Skin of body (tissue), 2 donors: ENCODE data around the gene SLC29A3.

DNA sequence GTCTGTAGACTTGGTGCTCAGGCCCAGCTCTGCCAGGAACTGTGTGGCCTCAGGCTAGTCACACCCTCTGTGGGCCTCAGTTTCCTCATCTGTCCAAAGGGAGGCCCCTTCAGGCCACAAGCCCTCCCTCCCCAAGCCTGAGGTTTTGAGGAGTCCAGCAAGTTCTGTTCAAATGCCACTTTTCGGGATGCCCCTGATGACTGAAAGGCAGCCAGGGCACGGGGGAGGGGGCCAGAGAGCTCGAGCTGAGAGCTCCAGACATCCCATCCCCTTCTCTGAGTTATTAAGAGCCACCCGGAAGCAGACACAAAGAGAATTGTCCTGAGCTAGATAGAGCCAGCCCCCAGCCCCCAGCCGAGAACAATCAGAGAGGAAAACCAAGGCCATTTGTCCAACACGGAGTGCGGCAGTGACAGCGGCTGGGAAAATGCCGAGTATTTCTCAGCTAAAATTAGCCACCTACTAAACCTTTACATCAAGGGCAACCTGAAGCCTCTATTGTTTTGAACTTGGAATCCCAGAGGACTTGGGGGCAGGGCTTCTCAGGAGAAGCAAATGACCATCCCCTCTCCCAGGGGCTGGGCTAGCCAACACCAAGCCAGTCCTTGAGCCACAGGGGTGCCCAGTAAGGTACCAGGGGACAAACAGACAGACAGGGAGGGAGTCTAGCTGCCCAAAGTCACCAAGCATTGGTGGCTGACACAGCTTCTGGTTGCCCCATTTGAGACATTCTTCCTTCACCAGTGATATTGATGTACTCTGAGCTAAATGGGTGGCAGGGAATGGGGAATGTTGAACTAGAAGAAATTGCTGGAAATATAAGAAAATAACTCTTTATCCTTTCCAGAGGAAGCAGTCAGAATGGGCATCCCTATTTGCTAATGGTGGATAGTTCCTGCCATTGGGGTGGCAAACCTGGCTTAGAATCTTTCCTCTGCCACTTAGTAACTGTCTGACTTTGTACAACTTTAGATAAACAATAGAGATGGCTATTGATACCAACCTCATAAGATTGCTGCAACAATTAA is 51.2 kb downstream of the UNC5B start:
- RAMPAGE, long total RNA: no peak

DNA sequence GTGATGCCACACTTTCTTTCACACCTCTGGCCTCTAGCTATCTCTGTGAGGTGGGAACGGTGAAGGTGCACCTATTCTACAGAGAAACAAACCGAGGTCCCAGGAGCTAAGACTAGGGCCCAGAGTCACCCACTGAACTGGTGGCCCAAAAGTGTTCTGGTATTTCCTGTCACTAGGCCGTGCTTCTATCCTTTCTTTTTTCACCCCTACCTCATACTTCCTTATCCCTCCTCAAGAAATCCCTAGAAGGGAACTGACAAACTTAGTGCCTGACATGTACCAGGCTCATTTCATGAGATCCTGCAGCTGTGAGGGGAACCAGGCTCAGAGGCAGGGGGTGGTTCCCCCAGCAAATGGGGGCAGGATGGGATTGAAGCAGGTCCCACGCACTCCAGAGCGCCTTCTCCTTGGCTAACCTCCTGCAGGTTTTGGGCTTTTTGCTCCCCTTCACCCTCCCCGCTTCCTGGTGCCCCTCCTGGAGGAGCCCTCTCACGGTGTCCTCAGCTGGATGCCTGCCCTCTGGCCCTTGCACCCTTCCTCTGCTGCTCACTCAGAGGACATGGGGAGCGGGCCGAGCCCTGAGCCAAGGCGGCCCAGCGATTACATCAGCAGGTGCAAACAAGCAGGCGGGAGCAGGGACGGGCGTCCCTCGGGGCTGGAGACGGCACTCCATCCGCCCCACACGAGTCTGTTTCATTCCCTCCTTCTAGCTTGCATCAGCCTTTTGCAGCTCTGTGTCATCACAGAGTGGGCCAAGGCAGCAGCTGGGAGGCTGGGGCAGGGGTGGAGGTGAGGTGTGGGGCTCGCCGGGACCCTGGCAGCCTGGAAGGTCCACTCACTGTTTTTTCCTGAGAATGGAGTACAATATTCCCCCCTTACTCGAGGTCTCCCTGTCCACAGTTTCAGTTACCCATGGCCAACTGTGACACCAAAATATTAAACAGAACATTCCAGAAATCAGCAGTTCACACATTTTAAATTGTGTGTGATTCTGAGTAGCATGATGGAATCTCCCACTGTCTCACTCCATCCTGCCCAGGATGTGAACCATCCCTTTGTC is 52.8 kb upstream of the SLC29A3 start:
- RAMPAGE, long total RNA: no peak

DNA sequence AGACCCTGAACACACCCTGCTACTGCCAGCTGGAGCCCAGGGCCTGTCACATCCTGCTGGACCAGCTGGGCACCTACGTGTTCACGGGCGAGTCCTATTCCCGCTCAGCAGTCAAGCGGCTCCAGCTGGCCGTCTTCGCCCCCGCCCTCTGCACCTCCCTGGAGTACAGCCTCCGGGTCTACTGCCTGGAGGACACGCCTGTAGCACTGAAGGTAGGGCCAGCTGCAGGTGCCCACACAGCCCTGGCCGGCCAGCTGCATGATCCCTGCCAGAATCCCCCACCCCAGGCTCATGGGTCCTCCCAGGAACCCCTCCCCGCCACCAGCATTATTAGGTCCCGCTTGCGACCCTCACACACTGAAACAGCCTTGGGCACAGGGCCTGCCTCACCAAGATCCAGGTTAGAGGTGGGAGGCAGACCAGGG is 25.3 kb upstream of the SLC29A3 start:
- RAMPAGE, long total RNA: no peak

GRCh38 chr10:71313153-71313780 is 5.8 kb upstream of the SLC29A3 start:
- RAMPAGE, long total RNA: no peak

DNA sequence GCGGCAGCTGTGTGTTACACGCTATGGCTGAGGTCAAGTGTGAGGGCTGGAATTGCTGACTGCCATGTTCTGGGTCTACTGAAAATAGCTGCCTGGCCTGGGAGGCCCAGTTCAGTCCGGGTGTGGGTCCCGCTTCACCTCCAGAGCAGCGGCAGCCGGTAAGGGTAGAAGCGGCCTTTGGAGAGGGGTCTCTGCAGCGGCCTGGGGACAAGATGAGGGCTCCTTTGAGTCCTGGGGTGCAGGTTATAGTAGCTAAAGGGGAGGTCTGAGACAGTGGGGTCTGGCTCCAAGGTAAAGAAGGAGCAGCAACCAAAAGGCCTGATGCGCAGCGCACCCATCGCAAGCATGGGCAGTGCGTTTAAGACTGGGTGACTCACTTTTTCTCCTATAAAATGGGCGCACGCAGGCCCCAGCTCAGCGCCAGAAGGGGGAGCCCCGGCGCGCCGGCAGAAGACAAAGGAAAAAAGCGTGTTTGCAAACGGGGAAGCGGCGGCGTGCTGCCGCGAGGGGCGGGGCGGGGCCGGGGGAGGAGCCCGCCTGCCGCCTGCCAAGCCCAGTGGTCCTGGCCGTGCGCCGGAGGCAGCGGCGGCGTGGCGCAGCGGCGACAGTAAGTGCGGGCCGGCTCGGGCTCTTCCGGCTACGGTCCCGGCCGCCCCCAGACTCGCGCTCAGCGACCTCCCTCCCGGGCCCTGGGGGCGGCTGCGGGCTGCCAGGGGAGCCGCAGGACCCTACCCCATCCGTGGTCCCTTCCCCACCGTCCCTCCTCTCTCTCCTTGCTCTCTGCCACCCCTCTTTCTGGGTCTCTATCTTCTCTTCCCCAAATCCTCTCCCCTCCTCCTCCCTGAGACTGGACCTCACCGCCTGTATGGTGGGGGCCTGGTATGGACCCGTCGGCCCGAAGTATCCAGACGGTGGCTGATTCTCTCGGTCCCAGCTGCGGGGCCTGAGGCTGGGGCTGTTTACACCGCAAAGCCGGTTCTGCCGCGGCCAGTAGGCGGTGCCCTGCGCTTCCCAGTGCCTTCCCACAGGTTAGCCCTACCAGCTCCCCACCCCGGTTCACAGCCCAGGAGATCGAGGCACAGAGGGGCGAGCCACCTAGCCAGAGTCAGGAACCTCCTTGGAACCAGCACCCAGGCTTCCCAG is at the start of gene SLC29A3:
Gene SLC29A3, plus strand, starts transcription at position 556 of the 1,143 bp plus-strand sequence.
- RAMPAGE, long total RNA: no peak

DNA sequence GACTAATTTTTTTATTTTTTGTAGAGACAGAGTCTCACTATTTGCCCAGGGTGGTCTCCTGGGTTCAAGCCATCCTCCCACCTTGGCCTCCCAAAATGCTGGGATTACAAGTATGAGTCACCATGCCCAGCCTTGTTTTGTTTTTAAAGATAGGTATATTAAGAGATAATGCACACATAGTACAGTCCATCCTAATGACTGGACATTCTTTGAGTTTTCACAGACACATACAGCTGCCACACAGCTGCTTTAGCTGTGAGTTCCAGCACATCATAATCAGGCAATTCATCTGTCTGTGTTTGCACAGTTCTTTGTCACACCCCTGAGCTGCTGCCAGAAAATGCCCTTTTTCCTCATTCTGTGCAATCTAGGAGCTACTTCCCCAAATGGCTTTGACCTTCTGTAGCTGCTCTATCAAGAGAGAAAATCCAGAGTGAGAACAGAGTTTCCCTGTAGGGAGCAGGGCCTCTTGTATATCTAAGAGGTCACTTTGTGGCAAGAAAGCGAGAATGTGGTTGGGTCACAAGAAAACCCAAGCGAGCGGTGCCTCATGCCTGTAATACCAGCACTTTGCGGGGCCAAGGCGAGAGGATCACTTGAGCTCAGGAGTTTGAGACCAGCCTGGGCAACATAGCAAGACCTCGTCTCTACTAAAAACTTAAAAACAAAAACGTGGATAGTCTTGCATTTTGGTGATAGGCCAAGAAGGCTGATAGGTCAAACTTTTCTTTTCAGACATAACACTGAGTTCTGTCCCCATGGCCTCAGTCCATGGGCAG is 24.3 kb downstream of the SLC29A3 start:
- RAMPAGE, long total RNA: no peak

GRCh38 chr10:71472035-71472422 is 75.3 kb downstream of the CDH23 start:
- RAMPAGE, long total RNA: no peak

DNA sequence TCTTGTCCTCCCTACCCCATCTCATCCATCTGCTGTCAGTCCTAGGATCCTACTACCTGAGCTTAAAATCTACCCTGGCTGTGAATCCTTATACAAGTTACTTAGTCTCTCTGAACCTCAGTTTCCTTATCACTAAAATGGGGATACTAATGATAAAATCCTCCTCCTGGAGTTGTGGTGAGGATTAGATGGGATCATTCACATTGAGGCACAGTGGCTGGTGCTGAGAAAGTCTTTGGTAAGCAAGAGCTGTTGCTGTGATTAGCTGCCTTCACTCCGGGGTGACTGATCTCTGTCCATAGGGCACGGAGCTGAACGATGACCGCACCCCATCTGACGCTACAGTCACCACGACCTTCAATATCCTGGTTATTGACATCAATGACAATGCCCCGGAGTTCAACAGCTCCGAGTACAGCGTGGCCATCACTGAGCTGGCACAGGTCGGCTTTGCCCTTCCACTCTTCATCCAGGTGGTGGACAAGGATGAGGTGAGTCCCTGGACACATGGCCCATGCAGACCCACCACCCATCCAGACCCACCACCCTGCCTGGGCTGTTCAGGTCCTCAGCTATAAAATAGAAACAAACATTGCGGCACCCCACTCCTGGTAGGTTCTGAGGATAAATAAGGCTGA is 102.6 kb downstream of the C10orf105 start:
- RAMPAGE, long total RNA: no peak

- RAMPAGE, long total RNA: no peak
Measured at GRCh38 chr10:71635301-71635992, 84.1 kb downstream of the C10orf105 start.

DNA sequence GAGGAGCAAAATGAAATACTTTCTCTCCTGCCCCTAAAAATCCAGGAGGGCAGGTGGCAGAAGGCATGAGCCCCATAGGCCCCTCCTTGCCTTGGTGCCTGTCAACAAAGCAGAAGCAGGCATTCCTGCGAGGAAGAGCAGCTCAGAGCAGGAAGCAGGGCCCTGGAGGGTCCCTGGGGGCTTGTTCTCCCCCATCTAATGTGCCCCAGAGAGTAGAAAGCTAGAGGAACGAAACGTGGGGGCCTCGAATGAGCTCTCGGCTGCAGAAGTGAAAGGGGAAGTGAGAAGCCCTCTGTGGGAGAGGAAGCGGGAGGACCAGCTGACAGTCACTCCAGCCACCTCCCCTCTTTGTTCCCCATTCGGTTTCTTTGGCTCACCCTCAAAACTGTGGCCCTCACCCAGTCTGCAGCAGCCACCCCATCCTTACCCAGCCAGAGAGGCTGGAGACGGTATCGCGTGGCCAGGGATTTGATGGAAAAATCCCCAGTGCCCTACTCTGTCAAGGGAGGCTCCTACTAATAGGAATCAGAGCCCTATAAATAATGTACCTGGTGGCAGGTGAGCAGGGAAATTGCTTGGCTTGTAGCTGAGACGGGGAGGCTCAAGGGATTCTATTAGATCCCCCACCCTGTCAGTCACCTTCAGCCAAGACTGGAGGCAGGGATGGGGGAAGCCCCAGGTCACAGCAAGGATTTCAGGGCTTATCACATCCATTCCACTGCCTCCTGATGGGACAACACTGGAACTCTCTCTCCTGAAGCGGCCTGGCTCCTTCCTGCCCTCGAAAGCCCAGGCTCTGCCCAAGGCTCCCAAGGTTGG is 24.9 kb downstream of the C10orf105 start:
- RAMPAGE, long total RNA: no peak

GRCh38 chr10:71752606-71753451 is 20.5 kb downstream of the VSIR start:
- RAMPAGE, long total RNA: no peak

DNA sequence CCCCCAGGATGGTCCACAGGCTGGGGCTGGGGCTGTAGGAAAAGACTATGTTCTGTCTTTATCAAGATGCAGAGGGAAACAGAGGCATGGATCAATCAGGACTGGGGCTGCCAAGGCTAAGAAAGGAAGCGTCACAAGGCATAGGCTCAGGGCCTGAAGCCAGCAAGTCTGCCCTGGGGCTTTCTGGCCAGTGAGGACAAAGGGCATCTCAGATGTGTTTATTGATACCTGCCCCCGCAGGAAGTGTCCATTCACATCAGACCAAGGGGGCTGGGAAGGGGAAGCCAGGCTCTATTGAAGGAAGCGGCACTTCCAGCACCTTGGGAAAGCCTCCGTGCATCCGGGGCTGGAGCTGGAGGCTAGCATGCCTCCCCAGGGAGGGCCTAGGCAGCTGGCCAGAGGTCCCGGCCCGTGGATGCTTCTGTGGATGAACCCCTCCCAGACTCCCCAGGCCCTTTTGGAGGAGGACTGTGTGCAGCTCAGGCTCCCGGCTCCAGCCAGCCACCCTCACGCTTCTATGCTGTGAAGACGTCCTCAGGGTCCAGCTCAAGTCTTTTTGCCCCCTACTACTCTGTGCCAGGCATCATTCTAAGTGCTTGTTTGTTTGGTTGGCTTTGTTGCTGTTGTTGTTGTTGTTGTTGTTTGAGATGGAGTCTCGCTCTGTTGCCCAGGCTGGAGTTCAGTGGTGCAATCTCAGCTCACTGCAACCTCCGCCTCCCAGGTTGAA is 5.6 kb downstream of the VSIR start:
- RAMPAGE, long total RNA: no peak

DNA sequence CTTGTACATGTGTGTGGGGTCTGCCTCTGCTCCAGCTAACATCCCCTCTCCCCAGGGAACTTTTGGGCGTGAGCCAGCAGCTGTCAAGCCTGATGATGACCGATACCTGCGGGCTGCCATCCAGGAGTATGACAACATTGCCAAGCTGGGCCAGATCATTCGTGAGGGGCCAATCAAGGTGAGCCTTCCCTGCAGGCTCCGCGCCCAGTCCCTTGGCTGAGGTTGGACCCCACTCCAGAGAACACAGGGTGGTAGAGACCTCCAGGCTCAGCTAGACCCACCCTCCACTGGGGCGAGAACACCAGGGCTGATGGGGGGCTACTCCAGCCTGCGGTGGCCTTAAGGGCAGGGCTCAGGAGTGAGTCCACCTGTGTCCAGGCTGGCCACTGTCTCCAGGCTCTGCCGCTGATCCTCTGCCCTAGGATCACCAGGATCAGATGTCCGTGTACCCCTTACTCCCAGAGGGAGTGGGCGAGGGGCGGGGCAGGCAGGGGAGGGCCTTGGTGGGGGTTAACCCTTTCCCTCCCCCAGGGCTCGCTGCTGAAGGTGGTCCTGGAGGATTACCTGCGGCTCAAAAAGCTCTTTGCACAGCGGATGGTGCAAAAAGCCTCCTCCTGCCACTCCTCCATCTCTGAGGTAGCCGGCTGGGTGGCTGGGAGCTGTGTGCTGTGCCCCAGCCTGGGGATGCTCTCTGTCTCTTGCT is 38.2 kb downstream of the PSAP start:
- RAMPAGE, long total RNA: no peak

GRCh38 chr10:72007042-72007515 is 42.9 kb downstream of the CHST3 start:
- RAMPAGE, long total RNA: no peak

DNA sequence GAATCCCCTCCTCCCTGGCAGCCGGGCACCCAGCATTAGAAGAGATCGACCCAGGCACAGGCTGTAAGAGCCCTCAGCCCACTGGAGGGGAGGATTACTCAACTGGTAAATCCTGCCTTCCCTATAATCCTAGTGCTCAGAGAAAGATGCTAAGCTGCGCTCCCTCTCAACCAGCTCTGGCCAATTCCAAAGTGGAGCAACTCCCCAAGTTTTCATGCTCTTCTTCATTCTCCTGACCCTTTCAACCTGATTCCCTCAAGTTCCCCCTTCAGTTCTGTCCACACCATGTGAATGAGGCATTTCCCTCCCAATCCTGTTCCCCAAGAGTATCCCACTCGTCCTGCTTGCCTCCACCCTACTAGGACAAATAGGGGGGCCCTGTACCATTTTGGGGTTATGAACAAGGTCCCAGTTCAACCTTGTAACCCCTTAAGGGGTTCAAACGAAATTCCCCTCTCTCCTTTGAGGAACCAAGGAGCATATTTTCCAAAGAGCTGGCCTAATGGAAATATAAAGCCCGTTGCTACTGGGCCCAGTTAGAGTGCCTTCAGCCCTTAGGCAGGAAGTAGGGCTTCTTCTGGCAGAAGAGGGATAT is 3.0 kb downstream of the SPOCK2 start:
- RAMPAGE, long total RNA: no peak

DNA sequence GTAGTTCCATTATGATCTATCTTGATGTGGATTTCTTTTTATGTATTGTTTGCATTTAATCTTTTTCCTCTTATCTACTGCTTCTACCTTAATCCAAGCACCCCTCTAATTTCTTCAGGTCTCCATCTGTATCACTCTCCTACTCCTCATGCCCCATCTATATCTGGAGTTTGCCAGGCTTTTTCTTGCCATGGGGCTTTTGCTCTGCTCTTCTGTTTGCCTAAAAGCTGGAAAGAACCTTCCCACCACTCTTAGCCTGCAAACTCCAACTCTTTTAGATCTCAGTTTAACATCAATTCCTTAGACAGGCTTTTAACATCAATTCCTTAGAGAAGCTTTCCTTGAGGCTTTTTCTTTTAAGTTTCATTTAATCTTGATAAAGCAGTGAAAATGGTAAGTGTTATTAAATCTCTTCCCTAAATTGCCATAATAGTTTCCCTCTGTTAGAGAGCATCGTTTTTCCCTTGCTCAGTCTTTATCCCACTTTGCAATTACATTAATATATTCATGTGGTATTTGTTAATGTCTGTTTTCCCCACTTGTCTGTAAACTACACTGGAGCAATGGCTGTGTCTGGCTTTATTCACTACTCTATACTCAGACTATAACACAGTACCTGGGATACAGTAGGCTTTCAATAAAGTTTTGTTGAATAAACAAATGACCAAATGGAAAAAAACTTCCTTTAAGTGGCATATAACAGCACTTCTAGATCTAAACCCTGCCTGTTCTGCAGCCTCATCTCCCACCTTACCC is 57.0 kb upstream of the SPOCK2 start:
- RAMPAGE, long total RNA: no peak

GRCh38 chr10:72196748-72197137 is 19.1 kb upstream of the ANAPC16 start:
- RAMPAGE, long total RNA: no peak

- RAMPAGE, long total RNA: no peak
Measured at GRCh38 chr10:72229538-72230473, 13.7 kb upstream of the ASCC1 start.

DNA sequence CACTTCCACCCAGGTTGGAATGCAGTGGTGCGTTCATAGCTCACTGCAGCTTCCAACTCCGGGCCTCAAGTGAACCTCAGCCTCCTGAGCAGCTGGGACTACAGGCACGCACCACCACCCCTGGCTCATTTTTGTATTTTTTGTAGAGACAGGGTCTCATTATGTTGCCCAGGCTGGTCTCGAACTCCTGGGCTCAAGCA is 24.5 kb upstream of the DDIT4 start:
- RAMPAGE, long total RNA: no peak

DNA sequence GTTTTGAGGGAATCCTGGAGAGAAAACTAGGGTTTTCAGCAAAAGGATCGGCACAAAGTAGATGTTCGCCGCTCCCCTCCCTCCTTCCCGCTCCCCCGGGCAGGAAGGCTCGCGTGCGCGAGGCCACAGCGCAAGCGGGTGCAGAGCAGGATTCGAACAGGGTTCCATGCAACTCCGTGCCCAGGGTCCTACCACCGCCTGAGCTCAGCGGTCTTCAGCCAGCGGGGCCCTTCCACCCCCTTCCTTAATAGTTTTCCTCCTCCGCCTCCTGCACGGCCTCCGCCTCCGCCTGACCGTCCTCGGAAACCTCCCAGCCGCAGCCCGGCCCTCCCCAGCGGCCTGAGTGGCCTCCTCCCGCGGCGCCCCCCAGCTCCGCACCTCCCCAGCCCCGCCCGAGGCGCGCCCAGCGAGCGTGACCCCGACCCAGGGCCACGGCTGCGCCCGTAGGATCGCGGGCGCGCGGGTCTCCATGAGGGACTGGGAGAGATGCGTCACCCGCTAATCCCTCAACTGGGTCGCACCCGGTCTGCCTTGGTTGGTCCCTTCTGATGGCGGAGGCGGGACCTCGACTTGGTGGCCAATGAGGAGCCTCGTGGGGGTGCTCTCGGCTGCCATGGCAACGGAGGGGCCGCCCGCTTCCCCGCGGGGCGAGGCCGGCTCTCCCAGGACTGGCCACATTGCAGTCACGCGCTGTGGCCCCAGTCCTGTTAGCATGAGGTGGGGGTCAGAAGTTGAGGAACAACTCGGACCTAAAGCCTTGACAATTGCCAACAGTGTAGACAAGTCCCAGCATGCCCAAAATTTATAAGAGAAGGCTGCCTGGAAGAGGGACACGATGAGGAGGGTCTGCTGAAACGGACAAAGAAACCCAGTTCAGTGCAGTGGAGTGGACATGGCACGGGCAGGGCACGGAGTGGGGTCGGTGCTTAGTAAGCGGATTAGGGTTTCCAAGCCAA is 24.1 kb downstream of the DDIT4 start:
- RAMPAGE, long total RNA: no peak